ENCODE data around the gene ALDH1L1.

- PRO-cap: no peak
- RAMPAGE, long total RNA: no peak
- RRBS: no CpG with 5 or more reads among the region's 9 CpGs
Observed at GRCh38 chr3:125053703-125054454, 1.9 kb downstream of the HEG1 start.

- PRO-cap: no peak
- RAMPAGE, long total RNA: no peak
- RRBS: 26% methylated on average over 3 of the region's 5 CpGs
Observed at GRCh38 chr3:125062731-125063199, 7.0 kb upstream of the HEG1 start.

GRCh38 chr3:125095123-125096087 is 39.6 kb upstream of the HEG1 start:
- PRO-cap: no peak
- RAMPAGE, long total RNA: no peak
- RRBS: no CpG with 5 or more reads among the region's 6 CpGs

GRCh38 chr3:125116662-125117219 is 60.9 kb upstream of the HEG1 start:
- PRO-cap: no peak
- RAMPAGE, long total RNA: no peak
- RRBS: no CpG with 5 or more reads among the region's 3 CpGs

DNA sequence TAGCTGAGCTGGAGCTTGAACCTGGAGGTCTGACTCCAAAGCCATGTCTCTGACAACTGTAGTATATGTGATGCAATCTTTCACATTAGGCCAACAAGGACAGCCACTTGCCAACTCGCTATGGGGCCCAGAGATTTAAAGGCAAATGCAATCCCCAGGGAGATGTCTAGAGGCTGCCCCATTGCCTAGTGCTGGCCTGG is 64.6 kb downstream of the SLC12A8 start:
- PRO-cap: no peak
- RAMPAGE, long total RNA: no peak
- RRBS: no CpG with 5 or more reads among the region's 1 CpG

GRCh38 chr3:125212893-125213387 is 392 bp upstream of the SLC12A8 start:
- PRO-cap: no peak
- RAMPAGE, long total RNA: no peak
- RRBS: 13% methylated on average over 7 of the region's 19 CpGs

- PRO-cap: no peak
- RAMPAGE, long total RNA: no peak
- RRBS: no CpG with 5 or more reads among the region's 5 CpGs
Observed at GRCh38 chr3:125244955-125245497, 32.5 kb upstream of the SLC12A8 start.

GRCh38 chr3:125361098-125361902 is 13.8 kb downstream of the ZNF148 start:
- PRO-cap: no peak
- RAMPAGE, long total RNA: no peak
- RRBS: no CpG with 5 or more reads among the region's 8 CpGs

GRCh38 chr3:125366577-125367249 is 8.4 kb downstream of the ZNF148 start:
- PRO-cap: no peak
- RAMPAGE, long total RNA: no peak
- RRBS: no CpG with 5 or more reads among the region's 1 CpG

GRCh38 chr3:125547348-125547782 is 27.4 kb upstream of the SNX4 start:
- PRO-cap: no peak
- RAMPAGE, long total RNA: no peak
- RRBS: no CpG with 5 or more reads among the region's 2 CpGs

DNA sequence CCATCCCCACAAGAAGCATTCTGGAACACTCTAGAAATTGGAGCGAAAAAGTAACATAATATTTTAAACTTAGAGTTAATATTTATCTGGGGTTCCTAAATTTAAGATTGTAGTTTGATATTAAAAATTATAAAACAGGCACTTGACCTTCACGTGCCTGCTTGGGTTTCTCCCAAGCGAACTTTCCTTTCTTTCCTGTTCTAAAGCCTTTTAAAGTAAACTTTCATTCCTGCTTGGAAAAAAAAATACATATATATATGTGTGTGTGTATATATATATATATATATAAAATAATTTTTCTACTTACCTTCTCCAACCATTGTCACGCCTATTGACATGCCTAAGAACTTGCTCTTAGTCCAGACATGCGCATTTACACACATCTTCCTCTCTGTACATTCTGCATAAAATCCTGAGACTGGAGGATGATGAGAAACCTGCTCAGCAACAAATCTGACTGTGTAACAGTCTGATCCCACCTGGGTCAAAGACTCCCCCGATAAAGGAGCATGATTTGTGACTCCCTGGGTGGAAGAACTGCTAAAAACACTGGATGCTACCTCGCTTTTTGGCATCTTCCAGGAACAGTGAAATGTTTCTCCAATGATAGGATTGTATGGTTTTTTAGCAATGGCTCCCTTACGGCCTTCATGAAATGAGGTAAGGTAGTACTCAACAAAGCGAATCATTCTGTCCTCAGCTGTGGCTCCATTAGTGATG is 32.0 kb upstream of the SNX4 start:
- PRO-cap: no peak
- RAMPAGE, long total RNA: no peak
- RRBS: no CpG with 5 or more reads among the region's 9 CpGs

DNA sequence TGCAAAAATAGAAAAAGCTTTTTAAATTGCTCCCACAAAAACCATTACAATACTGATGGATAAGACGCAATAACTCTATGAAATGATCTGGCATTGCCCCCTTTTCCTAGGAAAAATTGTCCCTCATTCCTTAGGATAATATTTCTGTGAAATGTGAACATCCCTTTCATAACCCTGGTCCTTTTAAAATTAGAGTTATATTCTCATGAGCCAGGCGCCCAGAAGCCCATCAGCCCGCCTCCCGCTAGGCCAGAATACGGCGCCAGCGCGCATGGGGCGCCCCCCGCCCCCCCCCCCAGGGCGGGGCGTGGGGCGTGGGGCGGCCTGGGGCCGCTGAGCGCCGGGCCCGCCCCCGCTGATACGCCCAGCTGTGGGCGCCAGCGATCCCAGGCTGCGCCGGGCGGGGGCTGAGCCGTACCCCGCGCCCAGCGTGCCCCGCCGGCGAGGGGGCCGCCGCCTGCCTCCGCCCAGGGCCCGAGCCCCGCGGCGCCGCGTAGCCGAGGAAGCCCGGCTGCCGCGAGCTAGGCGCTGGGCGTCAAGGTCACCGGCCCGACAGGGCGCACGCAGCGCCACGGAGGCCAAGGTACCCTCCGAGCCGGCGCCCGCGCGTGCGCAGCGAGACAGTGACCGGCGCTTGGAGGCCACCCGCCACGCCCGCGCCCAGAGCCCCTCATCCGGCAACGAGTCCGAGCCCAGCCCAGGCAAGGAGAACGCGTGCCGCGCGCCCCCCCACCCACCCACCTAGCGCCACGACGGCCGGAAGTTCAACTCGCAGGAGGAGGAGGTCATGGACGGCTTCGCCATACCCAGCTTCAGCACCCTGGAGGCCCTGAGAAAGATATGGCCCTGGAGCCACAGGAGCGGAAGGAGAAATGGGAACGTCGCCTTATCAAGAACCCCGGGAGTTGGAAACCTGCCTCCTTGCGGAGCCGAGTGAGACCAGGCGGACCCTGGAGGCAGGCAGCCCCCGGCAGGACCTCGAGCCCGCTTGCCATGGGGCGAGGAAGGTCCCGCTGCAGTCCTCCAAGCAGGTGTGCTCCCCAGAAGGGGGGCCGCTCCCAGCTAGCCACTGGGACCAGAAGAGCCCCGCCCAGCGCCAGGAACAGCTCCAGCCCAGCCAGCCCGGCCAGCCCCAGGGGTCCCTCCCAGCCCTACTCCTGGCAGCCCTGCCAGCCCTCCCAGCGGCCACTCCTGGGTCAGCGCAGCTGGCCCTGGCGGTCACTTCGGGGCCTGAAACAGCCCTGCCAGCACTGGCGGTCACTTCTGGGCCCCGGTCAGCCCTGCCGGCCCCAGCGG is 10.7 kb upstream of the ROPN1B start:
- PRO-cap: no peak
- RAMPAGE, long total RNA: no peak
- RRBS: 9% methylated on average over 50 of the region's 106 CpGs

DNA sequence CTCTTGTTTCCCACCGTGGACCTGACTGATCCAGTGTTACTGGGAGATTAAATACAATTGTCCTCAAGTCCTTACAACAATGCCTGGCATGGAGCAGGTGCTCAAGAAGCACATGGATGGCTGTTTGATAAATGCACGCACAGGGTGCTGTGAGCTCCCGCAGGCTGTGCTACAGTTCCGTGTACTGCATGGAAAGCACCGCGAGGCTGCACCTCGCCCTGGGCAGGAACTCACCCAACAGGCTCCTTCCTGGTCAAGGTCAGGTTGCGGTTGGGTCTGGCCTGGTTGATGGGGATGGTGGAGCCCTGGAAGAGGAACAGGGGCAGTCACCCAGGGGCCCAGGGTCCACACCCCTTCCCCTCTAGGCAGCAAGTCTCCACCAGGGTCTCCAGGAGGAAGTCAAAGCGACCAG is 46.1 kb upstream of the SLC41A3 start:
- PRO-cap: no peak
- RAMPAGE, long total RNA: no peak
- RRBS: no CpG with 5 or more reads among the region's 9 CpGs

GRCh38 chr3:126180270-126181308 is at the start of gene ALDH1L1:
Gene ALDH1L1, minus strand, starts transcription at chr3:126180586.
- PRO-cap: bidirectional peak, plus-strand start at chr3:126180679, minus-strand start at chr3:126180520
- RAMPAGE, long total RNA: no peak
- RRBS: 3% methylated on average over 27 of the region's 67 CpGs

DNA sequence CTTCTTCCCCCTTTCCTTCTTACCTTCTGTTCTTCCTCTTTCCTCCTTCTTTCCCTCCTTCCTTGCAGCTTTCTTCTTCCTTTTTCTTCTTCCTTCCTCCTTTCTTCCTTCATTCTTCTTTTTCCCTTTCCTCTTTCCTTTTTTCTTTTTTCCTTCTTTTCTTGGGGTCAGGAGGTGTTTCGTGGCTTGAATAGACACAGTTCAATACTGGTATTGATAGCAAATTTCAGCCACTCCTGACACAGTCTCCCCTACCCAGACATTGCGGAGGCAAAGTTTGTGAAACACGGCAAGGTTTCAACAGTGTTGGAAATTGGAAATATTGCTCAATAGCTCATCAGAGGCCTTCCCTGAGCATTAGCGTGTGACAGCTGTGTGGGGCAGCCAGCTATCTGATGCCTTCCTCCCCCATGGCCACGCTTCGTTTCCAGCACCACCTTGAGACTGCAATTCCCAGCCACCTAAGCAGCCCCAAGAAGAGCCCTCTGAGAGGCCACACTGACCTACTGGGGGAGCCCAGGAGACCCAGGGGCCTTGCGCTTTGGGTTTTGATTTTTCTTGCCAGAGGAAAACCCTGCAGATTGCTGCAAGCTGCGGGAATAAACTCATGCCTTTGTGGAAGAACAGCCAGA is 82.2 kb downstream of the KLF15 start:
- PRO-cap: no peak
- RAMPAGE, long total RNA: no peak
- RRBS: no CpG with 5 or more reads among the region's 8 CpGs

DNA sequence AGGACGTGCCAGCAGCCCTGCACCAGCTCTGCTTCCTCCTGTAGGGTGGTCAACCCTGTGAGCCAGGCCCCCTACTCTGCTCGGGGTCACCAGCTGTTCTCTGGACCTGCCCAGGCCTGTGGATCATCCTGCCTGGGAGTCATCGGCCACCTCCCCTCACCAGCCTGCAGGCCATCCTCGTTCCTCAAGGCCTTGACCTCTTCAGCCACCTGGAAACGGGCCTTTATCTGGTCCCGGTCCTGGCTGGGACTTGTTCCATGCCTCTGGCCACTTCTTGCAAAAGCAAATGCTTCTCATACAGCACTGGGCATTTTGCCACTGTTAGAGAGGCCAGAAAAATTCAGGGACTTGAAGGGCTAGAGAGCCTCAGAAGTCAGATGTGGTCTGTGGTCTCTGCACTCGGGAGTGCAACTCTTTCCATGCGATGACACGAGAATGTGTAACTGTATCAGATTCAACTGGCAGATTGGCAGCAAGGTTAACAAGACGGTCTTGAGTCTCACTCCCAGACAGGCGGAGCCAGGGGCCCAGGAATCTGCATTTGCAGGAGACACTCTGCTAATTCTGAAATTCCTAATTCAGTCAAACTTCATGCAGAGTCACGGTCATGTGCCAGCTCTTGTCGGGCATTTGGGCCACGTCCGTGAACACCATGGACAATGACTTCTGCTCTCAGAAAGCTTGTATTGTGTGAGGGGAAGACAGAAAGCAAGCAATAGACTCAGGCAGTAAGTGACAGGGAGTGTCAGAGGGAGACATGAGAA is 16.9 kb upstream of the KLF15 start:
- PRO-cap: no peak
- RAMPAGE, long total RNA: no peak
- RRBS: no CpG with 5 or more reads among the region's 15 CpGs

DNA sequence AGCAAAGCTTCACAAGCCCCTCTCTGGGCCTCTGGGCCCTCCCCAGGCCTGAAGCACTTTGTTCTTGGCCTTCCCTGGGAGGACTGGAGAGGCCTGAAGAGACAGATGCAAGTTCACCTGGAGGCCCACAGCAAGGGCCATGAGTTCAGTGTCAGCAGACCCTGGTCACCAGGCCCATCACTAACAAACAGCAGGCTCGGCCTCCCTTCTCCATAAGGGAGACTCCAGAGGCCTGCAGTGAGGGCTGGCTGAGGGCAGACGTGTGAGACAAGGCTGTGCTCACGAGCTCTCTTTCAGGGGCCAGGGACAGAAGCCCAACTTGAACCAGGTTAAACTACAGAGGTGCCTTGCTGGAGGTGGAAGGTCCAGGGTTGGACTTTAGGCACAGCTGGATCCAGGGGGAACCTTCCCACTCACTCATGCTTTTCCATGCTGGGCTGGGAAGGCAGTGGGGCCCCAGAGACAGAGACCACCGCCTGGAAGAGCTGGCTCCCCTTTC is 18.9 kb downstream of the CFAP100 start:
- PRO-cap: no peak
- RAMPAGE, long total RNA: no peak
- RRBS: no CpG with 5 or more reads among the region's 4 CpGs

- PRO-cap: no peak
- RAMPAGE, long total RNA: no peak
- RRBS: no CpG with 5 or more reads among the region's 8 CpGs
Observed at GRCh38 chr3:126732969-126733620, 29.1 kb downstream of the CHCHD6 start.

- PRO-cap: no peak
- RAMPAGE, long total RNA: no peak
- RRBS: no CpG with 5 or more reads among the region's 13 CpGs
Observed at GRCh38 chr3:126753099-126753769, 49.2 kb downstream of the CHCHD6 start.

GRCh38 chr3:127135207-127136201 is 57.4 kb upstream of the PRR23E start:
- PRO-cap: no peak
- RAMPAGE, long total RNA: no peak
- RRBS: 20% methylated on average over 12 of the region's 63 CpGs